Natural killer cell (primary cell): ENCODE data around the genes NT5C1B and RHOB.

- PRO-cap = no peak
These were observed at the start of gene NT5C1B for GRCh38 chr2:18589346-18589808. TSS of gene NT5C1B (minus strand) at chr2:18589569.

DNA sequence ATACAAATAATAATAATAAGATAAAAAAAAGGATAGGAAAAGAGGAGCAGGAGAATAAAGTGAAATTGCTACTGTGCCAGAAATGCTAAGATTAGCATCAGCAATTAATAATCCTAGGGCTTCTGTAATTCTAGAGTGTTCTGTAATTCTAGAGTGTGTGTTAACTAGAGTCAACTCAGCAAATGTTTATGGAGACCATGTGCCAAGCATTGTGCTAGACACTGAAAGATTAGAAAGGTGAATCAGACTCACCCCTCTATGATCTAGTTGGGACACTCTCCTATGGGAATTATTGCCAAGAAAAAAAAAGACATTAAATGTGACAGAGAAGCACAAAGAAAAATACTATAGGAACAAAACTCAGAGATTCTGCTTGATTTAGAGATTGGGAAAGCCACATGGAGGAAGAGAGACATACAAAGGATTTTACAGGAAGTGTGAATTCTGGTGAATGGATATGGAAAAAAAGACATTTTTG lies 61.3 kb upstream of the NT5C1B start:
- PRO-cap = no peak

DNA sequence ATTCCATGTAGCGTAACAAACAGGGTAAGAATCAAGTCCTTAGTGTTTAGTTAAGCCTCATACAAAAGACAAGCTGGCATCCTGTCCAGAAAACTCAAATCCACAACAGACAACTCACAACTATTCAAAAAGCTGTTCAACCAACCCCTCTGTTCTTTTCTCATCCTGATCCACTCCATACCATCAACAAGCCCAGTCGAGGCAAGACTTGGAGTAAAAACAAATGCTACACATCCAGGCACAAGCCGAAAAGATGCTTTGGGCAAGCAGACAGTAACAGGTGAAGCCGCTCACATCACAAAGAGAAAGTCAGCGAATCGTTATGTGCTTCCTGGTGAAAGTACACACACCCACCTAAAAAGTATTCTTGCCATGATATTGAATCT lies 1.4 kb downstream of the TTC32 start:
- PRO-cap = bidirectional peak, plus-strand start outside the sequence, minus-strand start at position 311 of the sequence

DNA sequence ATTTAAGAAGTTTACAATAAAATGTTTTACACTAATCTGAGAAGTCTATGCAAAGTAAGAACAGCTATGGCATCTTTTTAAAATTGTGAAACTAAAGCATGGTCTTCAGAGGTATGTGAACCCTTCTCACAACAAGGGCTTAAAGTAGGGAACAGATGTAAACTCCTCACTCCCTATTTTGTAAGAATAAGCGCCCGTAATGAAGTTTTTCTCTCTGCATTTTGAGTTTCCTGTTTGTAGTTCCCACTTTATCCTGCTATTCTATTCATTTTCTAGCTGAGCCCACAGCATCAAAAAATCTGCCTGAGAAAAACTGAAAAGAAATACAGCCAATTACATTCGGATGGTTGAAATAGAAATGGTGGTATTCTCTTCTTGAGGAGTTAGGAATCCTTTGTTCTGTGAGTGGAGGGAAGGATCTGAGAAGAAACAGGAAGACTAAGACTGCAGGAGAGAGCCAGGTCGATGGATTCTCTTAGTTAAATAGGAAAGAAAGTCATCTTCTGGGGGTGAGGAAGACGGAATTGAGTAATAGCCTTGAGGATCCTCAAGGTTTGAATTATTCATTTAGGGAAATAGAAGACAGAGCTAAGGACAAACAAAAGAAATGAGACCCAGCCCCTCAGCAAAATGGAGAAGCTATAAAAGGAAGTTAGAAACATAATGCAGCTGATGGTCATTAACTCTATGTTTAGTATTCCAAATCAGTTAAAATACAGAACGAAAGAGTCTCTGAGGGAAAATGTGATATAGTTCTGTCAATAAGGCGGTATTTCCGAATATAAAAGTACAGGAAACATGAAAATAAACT lies 1.9 kb downstream of the LAPTM4A start:
- PRO-cap = no peak

DNA sequence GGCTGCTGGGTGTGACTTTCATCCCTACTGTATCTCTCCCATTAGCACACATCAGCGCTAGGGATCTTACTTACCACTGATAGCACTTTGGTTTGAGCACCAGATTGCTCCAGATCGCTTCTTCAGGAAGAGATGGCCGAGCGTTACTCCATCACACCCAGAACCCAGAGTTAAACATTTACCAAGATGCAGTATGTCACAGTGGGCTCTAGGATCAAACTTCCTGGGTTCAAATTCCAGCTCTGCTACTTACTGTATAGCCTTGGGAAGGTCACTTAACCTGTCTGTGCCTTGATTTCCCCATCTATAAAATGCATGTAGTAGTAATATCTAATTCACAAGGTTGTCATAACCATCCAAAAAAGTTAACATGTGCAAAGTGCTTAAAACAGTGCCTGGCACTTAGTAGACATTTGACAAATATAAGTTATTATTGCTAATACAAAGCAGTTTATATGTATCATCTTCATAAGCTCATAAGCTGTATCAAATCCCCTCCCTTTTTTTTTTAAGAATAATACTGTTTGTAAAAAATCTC lies 57.7 kb upstream of the LAPTM4A start:
- PRO-cap = no peak

- PRO-cap = no peak
These were observed 62.5 kb upstream of the LAPTM4A start for GRCh38 chr2:20113855-20114491.

DNA sequence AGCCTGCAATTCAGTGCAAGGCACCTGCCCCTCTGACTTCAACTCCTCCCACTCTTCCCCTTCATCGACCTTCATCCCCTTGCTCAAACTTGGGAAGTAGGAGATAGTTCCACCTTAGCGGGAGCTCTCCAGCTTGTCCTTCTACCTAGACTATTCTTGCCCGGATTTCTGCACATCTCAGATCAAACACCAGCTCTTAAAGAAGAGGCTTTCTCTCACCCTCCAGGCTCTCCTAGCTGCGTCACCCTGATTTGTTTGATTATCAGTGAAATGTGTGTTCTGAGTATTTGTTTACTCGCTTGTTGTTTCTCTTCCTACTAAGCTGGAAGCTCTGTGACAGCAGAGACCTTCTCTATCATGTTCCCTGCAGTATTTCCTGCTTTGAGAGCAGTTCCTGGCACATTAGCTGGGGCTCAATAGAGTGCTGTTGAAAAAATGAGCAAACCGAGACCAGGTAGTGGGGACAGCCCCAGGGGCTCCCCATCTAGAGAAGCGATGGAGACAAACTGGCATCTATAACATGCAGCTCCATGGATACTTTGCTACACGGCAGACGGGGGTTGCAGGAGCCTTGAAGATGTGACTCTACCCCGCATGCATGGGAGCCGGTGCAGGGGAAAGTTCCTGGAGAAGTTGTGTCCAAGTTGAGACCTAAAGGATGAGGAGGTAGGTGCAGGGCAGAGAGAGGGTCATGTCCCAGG lies 70.7 kb upstream of the LAPTM4A start:
- PRO-cap = no peak

DNA sequence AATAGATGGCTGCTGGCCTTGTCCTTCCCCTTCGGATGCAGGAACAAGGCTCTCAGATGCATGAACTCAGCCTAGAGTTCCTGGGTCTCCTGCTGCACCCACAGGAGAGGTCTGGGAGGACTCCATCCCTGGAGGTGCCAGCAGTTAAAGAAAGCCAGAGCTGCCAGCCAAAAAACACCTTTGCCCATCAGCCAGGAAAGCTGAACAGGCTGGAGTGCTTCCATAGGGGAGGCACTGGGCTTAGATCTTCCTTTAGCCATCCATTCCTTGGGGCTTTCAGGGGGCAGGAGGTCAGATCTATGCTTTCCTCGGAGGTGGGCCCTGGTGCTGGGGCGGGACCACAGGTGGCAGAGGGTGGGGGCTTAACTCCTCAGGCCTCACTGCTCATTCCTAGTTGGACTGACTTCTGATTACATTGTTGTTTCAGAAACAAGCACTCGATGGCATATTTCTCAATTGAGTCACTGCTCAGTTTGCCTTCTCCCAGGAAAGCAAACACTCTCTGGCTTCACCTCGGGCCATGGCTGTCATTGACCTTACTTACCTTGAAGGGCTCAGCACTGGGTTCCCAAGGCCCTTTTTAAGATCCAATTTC lies 41.0 kb downstream of the SDC1 start:
- PRO-cap = no peak

DNA sequence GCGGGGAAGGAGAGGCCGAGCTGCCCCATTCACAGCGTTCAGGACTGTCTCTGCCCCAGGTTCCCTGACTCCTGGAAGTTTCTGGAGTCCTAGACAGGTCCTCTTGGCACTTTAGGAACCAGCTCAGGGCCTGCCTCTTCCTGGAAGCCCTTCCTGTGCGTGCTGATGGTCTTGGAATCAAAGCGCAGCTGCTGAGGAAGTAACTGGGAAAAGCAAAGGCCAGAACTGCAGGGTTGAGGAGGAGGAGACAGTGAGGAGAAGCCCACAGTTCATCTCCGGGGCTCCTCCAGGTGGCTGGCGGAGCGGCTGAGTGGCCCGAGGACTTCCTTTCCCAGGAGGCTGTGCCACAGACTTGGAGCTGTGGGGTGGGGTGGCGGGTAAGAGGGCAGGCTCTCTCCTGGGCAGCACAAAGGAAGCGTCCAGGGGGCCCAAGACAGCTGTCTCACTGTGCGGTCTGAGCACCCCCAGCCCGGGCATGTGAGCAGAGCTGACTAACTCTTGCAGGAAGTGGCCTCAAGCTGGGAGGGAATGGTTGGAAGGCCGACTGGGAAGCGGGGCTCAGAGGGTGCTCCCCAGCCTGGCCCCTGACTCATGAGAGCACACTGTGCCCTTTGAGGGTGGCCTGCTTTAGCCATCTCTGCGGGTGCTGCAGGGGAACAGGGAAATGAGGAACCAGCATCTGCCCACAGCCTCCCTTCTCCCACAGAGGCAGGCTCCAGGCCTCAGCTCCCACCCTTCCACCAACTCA lies 39.4 kb downstream of the SDC1 start:
- PRO-cap = no peak

- PRO-cap = no peak
These were observed 14.4 kb downstream of the SDC1 start for GRCh38 chr2:20210190-20211295.

DNA sequence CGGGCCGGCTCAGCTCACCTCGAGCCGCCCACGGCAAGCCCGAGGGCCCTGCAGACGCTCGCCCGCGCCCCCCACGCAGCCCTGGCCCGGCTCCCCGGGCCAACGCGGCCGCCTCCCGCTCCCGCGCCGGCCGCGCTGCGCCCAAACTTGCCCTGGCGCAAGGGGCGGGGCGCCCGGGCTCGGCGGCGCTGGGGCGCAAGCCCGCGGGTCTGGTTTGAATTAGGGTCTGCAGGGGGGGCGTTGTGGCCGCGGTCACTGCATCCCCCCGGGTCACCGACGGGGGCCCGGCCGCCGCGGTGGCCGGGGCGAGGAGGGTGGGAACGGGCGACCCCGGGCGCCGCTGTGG lies 784 bp downstream of the SDC1 start:
- PRO-cap = no peak

DNA sequence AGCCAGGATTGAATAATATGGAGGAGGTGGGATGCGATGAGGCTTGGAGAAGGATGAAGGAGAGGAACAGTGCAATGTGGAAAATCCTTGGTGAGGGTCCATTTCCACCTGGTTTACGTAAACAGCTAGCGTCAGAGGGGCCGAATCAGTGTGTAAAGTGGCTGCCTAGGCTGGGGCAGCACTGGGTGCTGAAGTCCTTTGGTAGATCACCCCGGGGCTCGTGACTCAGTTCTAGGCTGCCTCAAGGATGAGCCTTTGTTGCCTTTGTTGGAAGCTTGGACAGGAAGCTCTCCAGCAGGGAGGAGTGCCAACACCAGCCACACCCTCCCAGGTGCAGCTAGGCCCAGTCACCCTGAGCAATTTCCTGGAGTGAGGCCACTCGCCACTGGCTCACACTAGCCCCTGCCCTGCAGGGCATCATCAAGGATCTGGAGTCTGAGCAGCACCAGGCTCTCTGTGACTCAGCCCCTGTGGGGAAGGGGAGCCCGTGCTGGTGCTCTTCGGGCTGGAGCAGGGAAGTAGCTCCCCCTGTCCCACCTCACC lies 6.6 kb upstream of the SDC1 start:
- PRO-cap = no peak

- PRO-cap = no peak
These were observed 21.4 kb downstream of the PUM2 start for GRCh38 chr2:20329043-20329893.

DNA sequence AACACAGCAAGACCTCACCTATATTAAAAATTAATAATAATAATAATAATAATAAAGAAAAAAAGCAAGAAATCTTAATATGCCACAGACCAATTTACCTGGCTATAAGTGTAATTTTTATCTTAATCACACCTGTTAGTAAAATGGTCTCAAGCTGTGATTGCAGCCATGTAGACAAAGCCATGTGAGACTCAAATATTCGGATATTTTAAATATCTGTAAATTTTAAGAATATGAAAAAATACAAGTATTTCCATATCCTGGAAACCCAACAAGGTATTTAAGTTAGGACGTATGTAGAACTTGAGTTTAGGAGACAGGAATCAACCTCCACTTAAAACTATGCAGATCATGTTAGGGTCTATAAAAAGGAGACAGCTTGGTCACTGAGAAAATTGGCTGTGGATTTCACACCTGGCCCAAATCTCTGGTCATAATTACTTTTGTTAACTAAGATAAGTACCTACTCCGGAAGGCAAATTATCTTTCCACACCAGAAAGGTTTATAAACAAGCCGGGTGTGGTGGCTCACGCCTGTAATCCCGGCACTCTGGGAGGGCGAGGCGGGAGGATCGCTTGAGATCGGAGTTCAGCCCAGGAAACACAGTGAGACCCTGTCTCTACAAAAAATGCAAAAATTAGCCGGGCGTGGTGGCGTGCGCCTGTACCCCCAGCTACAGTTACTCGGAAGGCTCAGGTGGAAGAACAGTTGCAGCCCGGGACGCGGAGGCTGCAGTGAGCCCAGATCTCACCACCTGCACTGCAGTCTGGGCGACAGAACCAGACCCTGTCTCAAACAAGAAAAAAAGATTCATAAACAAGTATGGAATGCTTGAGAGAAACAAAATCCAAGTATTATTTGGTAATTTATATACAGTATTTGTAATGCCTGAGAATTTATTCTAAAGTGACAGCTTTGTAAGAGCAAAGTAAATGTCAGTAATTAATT lies 2.2 kb downstream of the PUM2 start:
- PRO-cap = no peak

DNA sequence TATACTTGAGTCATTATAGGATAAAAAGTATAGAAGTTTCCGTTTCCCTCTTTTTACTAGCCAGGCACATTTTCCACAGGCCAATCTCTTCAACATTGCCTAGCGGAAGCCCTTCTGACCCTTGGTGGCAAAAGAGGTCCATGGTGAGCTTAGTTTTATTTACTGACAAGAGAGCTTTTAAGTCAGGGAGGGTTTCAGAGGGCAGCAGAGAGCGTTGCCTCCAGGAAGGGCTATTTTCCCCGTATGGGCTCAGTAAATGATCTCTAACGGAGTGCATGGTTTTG lies 15.1 kb upstream of the RHOB start:
- PRO-cap = no peak

DNA sequence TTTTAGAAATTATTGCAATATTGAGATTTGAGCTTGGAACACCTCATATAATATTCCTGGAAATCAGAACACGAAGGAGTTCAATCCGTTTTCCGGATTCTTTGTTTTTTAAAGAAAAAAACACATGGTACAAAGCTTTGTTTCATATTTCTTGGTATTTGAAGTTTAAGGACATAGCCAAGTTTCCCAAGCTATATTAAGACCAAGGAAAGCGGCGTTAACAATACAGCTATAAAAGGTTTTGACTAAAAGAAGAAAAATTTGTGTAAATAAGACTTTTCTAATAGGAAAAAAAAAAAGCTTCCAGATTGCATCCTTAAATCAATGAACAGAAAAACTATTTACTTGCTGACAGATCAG lies 2.7 kb upstream of the RHOB start:
- PRO-cap = no peak

- PRO-cap = bidirectional peak, plus-strand start at chr2:20447074, minus-strand start at chr2:20446893
These were observed at the start of gene RHOB for GRCh38 chr2:20446996-20447242. TSS of gene RHOB (plus strand) at chr2:20447074.

DNA sequence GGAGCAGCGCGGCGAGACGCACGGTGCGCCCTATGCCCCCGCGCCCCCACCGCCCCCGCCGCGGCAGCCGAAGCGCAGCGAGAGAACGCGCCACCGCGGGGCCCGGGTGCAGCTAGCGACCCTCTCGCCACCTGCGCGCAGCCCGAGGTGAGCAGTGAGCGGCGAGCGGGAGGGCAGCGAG lies 259 bp downstream of the RHOB start:
- PRO-cap = no peak

DNA sequence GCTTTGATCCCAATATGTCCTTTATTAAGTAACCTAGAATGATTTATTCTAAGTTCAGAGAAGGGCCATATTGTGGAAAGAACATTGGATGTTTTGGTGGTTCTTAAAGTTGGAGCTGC lies 3.0 kb downstream of the RHOB start:
- PRO-cap = no peak

DNA sequence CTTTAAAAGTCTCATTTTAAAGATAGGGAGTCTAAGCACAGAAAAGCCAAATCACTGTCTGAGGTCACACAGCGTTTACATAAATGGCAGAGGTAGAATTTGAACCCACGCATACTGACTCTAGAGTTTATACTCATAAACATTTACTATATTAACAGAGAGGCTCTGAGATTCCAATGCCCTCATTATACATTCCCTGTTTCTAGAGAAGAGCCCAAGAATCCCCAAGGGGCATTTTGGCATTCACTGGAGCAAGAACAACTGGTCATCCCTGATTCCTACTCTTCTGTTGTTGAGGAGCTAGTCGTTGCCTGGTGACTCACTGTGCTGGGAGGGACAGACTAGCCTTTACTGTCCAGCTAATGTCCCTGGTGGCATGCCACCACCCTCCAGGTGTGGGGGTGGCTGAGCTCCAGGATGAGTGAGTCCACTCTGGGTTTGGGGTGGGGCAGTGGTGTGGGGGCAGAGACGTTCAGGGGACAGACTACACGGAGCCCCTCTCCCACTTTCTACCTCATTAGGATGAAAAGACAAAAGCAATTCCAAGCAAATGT lies 49.2 kb downstream of the RHOB start:
- PRO-cap = no peak